ENCODE measurements around a stretch of chr10.

GRCh38 chr10:124611817-124612277 is 132.3 kb downstream of the FAM53B start:
- RRBS, result 86% methylated on average over 1 of the region's 16 CpGs

DNA sequence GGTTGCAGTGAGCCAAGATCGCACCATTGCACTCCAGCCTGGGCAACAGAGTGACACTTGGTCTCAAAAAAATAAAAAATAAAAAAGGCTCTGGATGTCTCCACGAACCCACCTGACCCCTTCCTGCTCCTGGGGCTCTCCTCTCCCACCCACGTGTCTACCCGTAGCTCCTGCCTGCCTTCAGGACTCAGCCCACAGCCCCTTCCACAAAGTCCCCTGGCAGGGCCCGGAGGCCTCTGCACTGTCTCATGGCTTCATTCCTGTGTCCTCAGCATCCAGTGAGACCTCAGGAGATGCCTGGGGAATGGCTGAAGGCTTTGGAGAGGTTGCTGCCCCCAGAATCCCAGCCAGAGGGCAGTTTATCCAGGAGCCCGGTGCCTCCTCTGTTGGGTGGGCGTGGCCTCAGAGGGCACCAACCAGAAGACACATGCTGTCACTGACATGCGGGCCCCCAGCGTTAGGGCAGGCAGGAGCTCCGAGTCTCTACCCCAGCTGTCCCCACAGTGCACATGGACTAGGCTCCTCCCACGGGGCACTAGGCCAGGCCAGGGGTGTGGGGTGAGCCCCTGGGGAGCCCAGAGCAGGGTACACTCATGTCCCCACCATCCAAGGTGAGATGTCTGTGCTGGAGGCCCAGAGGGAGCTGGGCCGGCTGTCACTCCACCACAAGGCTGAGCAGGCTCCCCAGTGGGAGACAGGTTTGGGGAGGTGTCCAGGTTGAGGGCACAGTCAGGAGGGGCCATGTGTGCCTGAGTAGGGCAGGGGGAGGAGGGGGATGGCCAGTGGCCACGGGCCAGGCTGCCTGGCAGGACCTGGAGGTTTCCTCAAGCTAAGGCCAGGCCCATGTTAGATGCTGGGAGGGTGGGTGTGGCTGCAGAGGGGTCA is 131.6 kb downstream of the FAM53B start:
- RRBS, result no CpG with 5 or more reads among the region's 13 CpGs

- RRBS, result 95% methylated on average over 3 of the region's 26 CpGs
Measured at GRCh38 chr10:124641939-124642743, 102.0 kb downstream of the FAM53B start.

DNA sequence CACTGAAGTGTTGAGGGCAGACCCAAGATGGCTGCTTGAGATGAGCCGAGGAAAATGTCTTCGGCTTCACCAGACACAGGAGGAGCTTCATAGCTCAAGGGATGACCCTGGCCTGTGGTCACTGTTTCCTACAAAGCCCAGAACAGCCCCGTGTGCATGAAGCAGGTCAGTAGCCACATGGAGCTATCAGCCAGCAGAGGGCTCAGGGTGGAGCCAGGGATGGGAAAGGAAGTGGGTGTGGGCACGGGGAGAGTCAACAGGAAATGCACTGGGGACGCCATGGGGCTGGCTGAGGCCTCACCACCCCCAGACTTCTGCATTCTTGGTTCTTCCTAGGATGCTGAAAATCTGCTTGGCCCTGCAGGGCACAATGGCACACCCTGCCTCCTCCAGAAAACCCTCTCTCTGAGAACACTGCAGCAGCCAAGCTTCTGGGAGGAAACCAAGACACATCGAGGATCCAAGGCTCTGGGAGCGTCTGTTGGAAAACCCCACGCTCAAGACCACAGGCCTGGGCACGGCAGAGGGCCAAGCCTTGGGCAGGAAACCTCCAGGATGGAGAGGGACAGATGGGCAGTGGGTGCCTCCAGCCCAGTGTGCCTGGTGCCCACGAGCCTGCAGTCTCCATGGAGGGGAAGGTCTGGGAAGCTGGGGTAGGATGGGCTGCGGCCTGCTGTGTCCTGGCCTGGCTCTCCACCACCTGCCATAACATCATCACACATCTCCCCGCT is 96.3 kb downstream of the FAM53B start:
- RRBS, result no CpG with 5 or more reads among the region's 12 CpGs

DNA sequence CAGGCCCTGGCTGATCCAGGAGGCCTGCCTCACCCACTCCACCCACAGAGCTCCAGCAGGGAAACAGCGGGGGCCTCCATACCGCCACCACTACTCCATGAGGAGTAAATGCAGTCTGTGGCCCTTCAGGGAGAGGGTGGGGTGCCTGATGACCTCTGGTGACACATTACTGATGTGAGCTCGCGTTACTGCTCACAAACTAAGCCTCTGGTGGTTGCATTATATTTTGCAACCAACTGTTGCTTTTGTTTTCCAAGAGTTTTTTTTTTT is 72.7 kb downstream of the FAM53B start:
- RRBS, result no CpG with 5 or more reads among the region's 4 CpGs

DNA sequence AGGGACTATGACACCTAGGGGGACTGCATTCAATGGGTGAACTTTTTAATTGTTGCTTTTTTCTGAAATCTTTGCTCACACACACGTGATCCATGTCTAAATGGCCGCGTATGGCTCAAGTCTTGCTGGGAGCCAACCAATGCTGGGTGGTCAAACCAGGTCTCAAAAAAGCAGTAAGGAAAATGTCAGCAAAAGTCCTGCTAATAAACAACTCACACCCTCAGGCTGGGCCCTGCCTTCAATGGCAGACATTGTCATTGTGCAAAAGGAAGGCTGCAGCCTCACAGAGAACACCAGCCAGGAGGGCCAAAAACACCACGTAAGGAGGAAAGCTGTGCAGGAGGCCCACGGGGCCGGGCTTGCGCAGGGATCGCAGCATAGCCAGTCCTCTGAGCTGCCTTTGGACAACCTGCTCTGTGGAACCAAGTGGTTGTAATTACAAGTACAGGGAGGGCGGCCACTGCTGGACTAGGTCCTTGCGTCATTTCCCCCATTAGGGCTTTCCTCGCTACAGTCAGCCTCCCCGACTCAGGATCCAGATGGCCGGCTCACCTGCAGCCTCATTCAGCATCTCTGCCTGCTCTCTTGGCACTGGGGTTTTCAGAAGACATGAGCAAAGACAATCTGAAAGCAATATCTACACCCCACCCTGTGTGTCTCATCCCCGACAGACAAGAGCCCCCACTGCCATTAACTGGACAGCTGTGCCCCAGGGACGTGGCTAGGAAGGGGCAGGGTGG is 66.9 kb downstream of the FAM53B start:
- RRBS, result no CpG with 5 or more reads among the region's 15 CpGs

- RRBS, result no CpG with 5 or more reads among the region's 16 CpGs
Measured at GRCh38 chr10:124678747-124679401, 65.3 kb downstream of the FAM53B start.

DNA sequence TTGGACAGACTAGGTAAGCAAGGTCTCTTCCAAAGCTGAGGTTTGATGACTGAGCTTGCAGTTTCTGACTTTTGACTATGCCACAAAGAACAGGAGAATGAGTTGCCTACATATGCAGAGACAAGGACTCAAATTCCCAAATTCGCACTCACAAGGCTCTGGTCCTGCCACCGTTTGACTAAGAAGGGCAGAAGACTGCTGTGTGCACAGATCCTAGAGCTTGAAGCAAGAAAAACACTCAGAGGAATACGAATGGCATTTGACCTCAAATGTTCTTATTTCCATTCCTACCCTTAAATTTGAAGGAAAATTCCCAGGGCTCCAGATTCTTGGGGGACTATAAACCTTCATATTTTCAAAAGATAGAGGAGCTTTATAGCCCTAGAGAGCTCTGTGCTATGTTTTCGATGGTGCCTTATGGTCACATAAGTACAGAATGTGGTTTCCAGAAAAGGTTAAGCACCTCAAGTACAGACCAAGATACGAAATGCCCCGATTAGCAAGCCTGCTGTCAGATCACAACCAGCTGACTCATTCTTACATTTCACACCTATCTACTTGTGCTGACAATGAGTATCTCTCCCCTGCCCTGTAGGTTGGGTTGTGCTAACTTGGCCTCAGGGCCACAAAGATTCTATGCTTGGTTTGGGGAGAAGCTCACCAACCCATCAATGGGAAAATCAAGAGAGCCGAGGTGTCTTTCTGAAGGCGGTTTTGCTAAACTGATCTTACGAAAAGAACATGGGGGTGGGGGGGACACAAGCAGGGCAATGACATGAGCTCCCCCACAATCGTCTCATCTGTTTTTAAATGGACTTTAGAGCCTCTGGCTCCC is 55.4 kb downstream of the FAM53B start:
- RRBS, result no CpG with 5 or more reads among the region's 10 CpGs

GRCh38 chr10:124709566-124710201 is 34.5 kb downstream of the FAM53B start:
- RRBS, result no CpG with 5 or more reads among the region's 14 CpGs

DNA sequence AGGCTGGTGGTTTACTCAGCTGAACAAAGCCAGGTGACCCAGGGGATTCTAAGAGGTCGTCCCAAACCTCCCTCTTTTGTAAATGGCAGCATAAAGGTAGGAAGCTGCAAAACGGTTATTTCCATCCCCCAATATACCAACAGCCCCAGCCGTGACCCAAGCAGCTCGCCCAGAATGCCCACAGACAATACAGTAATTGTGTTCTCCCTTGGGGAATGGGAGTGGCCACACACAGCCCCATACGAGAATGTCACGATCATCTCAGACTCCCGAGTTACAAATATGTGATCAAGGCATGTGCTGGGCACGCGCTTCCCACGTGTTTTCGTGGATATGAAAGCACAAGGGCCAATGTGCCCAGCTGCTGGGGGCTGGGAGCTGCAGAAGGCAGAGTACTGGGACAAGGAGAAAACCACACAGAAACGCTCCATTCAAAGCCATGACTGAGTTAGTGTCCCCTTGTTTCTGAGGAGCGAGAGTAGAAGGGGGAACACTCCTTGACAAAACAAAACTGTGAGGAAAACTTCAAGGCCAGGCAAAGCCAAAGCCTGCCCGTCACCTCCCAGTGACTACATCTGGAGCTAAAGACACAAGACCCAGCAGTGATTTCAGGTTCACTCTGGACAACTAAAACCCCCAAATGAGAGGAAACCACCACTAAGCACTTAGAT is 19.5 kb downstream of the FAM53B start:
- RRBS, result no CpG with 5 or more reads among the region's 14 CpGs

DNA sequence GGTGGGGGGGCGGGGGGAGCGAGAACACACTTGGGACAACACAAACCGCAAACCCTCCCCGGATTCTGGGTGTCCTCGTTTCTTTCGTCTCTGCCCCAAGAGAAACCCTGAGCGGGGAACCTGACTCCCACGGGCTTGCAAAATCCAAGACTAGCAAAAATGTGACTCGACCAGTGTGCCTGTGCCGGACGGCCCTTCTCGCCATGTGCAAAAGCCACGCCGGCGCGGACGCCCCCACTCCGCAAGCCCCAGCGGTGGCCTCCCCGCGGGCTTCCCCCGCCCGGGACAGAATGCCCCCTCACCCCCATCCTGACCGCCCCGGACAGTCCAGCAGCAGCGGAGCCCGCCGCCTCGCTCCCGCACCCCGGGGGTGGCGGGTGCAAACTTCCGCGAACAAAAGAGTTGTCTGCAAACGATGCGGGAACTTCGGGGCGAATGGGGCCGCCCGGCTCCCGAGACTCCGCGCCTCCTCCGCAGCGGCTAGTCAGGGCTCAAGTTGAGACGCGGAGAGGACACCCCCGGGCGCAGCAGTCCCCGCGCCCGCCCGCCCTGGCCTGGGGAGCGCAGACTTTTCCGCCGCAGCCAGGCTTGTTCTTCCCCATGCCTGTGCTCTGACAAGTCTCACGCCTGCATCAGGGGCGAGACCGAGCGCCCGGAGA is 899 bp downstream of the FAM53B start:
- RRBS, result 1% methylated on average over 35 of the region's 61 CpGs

DNA sequence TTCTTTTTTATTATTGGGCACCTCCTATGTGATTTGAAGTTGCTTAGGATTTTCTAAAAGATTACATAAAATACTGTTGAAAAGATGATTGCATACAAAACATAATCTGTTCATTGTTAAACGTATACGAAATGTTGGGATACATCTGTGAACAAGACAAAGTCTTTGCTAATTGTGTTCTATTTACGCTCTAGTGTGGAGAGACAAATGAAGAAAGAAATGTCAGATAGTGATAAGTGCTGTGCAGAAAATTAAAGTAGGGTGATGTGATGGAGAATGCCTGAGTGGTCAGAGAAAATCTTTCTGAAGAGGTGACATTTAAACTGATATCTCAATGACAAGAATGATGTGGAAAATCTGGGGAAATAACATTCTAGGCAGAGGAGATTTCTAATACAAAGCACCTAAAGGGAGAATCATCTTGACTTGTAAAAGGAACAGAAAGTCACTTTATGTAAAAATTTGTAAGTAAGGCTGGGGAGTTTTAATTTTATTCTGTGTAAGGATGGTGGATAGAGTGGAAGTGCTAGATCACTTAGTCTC is 13.3 kb upstream of the ZRANB1 start:
- RRBS, result no CpG with 5 or more reads among the region's 3 CpGs

- RRBS, result no CpG with 5 or more reads among the region's 3 CpGs
Measured at GRCh38 chr10:124967027-124967612, 25.2 kb downstream of the ZRANB1 start.

DNA sequence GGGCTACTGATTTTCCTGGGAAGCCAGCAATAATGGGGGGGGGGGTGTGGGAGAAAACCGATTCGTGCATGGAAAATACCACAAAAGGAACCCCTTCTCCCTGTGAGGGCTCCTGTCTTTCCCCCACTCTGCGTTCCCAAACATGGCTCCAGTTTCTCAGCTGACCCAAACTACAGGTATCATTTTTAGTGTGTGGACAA is 36.1 kb downstream of the CTBP2 start:
- RRBS, result no CpG with 5 or more reads among the region's 3 CpGs

- RRBS, result 96% methylated on average over 2 of the region's 24 CpGs
Measured at GRCh38 chr10:125000928-125001852, 26.7 kb downstream of the CTBP2 start.

DNA sequence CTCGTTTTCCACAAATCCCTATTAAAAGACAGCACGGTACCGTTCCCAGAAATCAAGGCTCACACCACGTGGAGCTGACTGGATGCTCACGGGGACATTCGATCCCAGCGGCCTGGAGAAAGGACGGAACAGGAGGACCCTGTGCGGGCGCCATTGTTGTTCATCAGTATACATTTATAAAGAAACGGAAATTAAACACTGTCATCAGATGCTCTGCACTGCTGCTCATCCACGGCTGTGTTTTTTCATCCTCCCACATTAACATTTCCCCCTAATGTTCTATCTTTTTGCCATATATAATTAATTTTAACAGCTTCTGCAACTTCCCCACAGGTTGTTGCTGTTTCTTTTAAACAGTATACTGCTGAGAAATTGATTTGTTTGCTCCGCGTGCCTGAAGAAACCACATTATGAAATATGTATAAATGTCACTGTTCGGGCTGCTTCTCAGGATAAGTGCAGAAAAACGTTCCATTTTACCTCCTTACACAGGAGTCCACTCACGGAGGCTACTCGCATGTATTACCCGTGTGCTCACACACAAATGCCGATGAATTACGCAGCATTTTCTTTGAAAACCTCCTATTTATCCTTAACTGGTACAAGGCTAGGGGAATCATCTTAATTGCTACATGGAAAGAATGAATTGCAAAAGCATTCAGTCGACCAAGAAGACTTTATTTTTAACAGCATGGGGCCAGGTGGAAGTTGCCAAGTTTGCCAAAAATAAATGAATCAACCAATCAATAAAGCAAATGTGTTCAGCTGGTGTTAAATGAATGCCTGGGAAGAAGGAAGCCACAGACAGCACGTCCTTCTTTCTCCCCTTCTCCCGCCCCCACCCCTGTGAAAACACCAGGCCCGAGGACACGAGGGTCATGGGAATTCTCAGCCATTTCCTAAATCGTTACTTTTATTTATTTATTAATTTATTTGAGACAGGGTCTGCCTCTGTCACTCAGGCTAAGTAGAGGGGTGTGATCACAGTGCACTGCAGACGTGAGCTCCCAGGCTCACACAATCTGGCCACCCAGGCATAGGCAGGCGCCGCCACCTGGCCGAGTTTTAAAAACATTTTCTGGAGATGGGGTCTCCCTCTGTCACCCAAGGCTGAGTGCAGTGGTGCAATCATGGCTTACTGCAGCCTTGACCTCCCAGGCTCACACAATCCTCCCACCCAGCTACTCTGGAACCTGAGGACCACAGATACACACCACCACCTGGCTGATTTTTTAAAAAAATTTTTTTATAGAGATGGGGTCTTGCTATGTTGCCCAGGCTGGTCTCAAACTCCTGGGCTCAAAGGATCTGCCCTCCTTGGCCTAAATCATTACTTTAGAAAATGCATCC is 76.7 kb upstream of the CTBP2 start:
- RRBS, result no CpG with 5 or more reads among the region's 31 CpGs

GRCh38 chr10:125139605-125139995 is 111.7 kb upstream of the CTBP2 start:
- RRBS, result no CpG with 5 or more reads among the region's 6 CpGs

- RRBS, result no CpG with 5 or more reads among the region's 35 CpGs
Measured at GRCh38 chr10:125162388-125163056, 134.7 kb upstream of the CTBP2 start.

- RRBS, result no CpG with 5 or more reads among the region's 16 CpGs
Measured at GRCh38 chr10:125691174-125691748, 8.3 kb upstream of the TEX36 start.

- RRBS, result no CpG with 5 or more reads among the region's 7 CpGs
Measured at GRCh38 chr10:125879484-125880245, 1.4 kb downstream of the DHX32 start.

Measured in PFSK-1 (cell line).